Measurements from ENCODE around the genes SUMO2, MRPS7 and SLC25A19.

DNA sequence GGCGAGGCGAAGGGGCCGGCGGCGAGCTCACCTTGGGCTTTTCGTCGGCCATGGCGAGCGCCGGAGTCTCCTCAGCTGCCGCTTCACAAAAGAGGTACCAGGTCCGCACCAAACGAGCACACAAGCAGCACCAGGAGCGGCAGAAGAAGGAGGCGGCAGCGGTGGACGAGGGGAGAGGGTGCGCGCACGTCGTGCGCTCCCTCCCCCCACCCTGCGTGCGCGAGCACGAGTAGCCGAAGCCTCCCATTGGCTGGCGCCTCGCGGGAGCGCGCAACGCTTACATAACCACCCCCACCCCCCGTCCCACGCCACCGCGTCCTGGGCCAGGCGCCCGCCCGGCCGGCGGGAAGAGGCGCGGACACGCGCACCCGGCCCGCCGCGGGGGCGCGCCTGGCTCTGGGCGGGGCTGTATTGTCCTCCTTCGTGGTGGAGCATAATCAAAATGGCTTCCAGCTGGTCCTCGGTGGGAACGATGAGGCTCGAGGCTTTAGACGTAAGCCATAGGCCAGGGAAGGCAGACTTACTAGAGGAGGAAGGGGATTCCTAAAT, at the start of gene SUMO2:
SUMO2 (minus strand) TSS at position 177 of the 549 bp plus-strand sequence.
- PRO-cap, 3 experiments: peak in 3 of 3 experiments; most common plus-strand start position 308 of the sequence (in 2); most common minus-strand start position 177 of the sequence (in 3)

GRCh38 chr17:75261806-75263076, at the start of gene MRPS7:
TSS of gene MRPS7 (plus strand) at chr17:75261879.
- PRO-cap, 3 experiments: peak in 1 of 3 experiments; most common plus-strand start chr17:75261906 (in 1)

GRCh38 chr17:75277200-75278096, 6.4 kb upstream of the MIF4GD start:
- PRO-cap, 3 experiments: no peak in any of the 3 experiments

- PRO-cap, 3 experiments: peak in 3 of 3 experiments; most common minus-strand start chr17:75289398 (in 3)
Observed at GRCh38 chr17:75289054-75289495, at the start of gene SLC25A19. TSS of gene SLC25A19 (minus strand) at chr17:75289433.

- PRO-cap, 3 experiments: no peak in any of the 3 experiments
Observed at GRCh38 chr17:75295004-75295464, 5.8 kb upstream of the SLC25A19 start.

DNA sequence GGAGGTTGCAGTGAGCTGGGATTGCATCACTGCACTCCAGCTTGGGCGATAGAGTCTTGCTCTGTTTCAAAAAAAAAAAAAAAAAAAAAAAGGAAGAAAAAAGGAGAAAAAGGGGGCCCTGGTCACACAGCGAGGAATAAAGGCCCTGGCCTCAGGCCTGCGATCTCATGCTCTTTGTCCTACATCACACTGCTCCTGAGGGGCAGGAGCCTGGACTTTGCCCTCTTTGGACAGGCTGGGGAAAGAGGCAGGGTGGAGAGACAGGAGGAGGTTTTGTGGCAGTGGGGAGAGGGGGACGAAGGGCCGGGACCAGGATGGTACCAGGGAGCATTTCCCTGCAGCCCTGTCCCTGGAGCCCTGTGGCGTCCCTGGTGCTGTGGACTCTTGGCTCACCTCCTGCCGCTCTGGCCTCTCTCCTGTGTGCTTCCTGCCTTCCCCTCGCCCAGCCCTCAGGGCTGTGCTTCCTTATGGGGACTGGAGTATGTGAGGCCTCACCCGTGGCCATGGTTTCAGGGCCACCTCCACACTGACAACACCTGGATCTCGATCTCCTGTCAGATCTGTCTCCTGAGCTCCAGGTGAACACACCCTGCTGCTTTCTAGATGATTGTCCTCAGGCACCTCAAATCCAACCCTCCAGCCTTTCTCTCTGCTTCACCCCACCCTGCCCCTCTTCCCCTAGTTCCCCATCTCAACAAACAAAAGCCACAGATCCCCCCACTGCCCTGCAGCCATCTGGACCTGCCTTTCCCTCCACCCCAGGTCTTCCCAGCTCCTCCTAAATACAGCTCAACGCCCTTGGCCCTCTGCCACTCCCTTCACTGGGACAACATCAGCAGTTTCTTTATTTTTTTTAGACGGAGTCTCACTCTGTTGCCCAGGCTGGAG, 20.0 kb upstream of the SLC25A19 start:
- PRO-cap, 3 experiments: peak in 2 of 3 experiments; most common minus-strand start position 406 of the sequence (in 2)

DNA sequence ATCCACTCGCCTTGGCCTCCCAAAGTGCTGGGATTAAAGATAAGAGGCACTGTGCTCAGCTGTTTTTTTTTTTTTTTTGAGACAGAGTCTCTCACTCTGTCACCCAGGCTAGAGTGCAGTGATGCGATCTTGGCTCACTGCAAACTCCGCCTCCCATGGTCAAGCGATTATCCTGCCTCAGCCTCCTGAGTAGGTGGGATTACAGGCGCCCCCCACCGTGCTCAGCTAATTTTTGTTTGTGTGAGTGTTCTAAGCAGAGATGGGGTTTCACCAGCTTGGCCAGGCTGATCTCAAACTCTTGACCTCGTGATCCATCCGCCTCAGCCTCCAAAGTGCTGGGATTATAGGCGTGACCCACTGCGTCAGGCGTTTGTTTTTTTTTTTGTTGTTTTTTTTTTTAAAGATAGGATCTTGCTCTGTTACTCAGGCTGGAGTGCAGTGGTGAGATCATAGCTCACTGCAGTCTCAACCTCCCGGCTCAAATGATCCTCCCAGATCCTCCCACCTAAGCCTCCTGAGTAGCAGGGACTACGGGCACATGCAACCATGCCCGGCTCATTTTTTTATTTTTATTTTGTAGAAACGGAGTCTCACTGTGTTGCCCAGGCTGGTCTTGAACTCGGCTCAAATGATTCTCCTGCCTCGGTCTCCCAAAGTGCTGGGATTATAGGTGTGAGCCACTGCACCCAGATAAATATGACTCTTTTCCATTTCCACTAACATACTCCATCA, 37.2 kb downstream of the GRB2 start:
- PRO-cap, 3 experiments: no peak in any of the 3 experiments

GRCh38 chr17:75440834-75441479, 15.5 kb upstream of the TMEM94 start:
- PRO-cap, 3 experiments: no peak in any of the 3 experiments

DNA sequence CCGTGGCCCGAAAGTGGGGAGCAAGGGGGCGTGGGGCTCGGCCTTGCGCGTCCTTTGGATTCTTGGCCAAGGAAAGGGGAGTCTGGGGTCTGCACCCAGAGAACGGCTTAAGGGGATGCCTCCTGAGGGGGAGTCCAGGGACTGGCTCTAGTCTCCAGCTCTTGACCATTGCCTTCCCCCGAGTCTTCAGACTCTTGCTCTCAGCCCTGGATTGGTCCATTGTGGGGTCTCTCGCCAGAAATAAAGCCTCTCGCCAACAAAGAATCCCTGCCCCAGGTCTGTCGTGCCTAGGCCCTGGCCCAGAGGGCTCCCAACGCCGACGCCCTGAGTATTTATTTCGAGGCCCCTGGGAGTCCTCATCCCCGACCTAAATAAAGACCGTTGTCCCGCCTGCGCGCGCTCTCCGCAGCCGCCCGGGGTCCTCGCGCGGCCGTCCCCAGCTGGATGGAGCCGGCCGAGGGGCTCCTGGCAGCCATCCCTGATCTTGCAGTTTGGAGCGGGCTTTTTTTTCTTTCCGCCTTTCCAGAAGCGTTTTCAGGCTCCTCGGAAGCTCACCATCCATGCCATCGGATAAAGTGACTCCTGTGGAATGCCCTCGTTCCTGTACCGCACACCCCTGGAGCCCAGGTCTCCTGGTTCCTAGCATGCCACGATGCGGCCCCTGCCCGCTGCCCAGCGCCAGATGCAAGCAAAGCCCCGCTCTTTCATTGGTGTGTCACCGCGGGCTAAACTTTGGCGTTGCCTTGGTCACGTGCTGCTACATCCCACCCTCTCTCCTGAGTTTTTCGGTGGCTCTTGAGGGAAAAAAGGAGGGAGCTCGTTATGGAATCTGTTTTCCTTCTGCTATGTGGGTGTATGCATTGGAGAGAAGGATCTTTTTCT, 574 bp downstream of the TMEM94 start:
- PRO-cap, 3 experiments: peak in 3 of 3 experiments; most common minus-strand start position 684 of the sequence (in 3)

DNA sequence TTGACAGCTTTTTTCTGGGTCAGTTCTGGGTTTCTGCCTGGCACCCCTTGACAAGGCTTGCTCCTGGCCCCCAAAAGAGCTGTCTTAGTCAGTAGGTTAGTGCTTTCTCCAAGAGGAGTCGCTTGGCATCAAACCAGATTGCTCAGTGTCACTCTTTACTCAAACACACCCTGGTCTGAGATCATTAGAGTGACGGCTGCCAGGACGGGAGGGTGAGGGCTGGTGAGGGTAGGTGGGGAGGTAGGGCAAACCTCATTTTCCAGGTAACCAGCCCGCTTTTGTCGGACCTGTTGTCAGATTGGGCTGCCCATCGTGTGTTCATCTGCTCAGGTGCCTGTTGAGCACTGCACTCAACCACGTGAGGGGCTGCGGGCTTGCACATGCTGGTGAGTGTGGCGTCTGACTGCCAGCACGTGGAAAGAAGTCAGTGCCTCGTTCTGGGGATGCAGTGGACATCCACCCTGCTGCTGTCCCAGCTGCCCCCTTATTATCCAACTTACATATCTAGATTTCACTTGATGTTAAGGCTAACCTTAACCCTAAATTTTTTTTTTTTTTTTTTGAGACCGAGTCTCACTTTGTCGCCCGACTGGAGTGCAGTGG, 12.5 kb downstream of the TMEM94 start:
- PRO-cap, 3 experiments: peak in 1 of 3 experiments; most common plus-strand start position 187 of the sequence (in 1); most common minus-strand start position 140 of the sequence (in 1)

DNA sequence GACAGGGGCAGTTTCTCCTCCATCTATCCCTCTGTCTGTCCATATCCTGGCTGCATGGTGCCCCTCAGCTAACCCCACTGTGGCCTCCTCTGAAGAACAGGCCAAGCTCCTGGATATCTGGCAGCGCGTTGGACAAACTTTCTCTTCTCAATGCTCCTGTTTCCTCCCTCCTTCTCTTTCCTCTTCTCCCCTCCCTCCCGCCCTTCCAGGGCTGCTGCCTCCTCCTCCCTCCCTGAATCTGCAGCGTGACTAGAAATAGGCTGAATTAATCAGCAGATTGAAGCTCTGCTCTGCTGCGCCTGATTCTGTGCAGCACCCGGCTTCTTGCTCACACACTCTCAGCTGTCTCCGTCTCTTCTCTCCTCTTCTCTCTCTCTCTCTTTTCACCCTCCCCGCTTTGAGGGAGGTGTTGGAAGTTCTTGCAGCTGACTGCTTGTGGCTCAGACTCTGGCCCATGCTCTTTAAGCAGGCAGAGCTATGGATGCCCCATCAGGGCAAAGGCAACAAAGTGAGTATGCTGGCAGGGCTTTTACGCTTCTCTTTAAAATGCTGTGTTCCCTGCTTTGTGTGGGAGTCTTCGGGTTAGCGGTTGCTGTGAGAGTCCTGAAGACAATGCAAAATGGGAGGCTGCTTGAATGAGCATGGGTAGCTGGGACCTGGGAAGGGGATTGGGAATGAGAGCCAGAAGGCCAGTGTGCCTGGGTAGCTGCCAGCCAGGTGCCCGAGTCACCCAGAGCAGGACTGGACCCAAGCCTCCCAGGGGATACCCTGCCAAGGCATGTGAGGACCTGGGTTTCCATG, 20.0 kb downstream of the TMEM94 start:
- PRO-cap, 3 experiments: peak in 1 of 3 experiments; most common plus-strand start position 302 of the sequence (in 1); most common minus-strand start position 152 of the sequence (in 1)

DNA sequence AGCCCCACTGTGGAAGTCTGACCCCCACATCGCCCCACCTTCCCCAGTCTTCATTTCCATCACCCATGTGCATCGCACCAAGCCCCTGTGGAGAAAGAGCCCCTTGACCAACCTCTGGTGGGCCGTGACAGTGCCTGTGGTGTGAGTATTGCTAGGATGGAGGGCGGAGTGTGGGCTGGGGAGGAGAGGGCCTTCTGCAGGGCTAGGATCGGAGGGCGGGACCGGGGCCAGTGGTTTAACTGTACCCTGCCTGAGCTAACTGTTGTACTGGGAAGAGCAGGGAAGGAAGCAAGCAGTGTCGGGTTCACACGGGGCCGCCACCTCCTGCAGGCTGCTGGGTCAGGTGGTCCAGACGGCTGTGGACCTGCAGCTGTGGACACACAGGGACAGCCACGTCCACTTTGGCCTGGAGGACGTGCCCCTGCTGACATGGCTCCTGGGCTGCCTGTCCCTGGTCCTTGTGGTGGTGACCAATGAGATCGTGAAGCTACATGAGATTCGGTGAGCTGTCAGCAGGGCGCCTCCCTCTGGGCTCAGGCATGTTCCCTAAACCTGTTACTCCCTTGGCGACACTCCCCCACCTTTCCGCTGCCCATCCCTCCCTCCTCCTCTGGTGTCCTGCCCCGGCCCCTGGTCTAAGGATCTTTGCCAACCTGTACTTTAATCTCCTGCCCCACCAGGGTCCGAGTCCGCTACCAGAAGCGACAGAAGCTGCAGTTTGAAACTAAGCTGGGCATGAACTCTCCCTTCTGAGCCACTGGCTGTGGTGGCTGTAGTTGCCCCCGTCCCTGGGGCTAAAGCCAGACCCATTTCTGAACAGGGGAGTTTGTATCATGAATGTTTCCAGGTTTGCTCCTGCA, 16.5 kb downstream of the CASKIN2 start:
- PRO-cap, 3 experiments: no peak in any of the 3 experiments

GRCh38 chr17:75525868-75526668, 571 bp downstream of the LLGL2 start:
- PRO-cap, 3 experiments: no peak in any of the 3 experiments

DNA sequence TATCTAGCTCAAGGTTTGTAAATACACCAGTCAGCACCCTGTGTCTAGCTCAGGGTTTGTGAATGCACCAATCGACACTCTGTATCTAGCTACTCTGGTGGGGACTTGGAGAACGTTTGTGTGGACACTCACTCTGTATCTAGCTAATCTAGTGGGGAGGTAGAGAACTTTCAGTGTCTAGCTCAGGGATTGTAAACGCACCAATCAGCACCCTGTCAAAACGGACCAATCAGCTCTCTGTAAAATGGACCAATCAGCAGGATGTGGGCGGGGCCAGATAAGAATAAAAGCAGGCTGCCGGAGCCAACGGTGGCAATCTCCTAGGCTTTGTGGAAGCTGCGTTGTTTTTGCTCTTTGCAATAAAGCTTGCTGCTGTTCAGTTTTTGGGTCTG, 6.6 kb upstream of the MYO15B start:
- PRO-cap, 3 experiments: peak in 3 of 3 experiments; most common plus-strand start position 312 of the sequence (in 3)

GRCh38 chr17:75616213-75616922, 16.9 kb upstream of the SMIM5 start:
- PRO-cap, 3 experiments: no peak in any of the 3 experiments

- PRO-cap, 3 experiments: no peak in any of the 3 experiments
Observed at GRCh38 chr17:75636222-75636824, 3.1 kb downstream of the SMIM5 start.

DNA sequence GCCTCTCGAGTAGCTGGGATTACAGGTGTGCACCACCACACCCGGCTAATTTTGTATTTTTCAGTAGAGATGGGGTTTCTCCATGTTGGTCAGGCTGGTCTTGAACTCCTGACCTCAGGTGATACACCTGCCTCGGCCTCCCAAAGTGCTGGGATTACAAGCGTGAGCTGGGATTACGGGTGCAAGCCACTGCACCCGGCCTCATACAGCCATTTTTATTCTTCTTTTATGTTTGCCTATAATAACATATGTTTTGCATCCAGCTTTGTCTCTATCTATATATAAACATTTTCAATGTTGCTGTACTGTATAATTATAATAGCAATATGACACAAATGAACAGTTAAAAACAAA, 15.1 kb downstream of the SAP30BP start:
- PRO-cap, 3 experiments: no peak in any of the 3 experiments

- PRO-cap, 3 experiments: no peak in any of the 3 experiments
Observed at GRCh38 chr17:75808713-75809419, 24.3 kb downstream of the UNK start.

GRCh38 chr17:75809799-75810250, 25.2 kb downstream of the UNK start:
- PRO-cap, 3 experiments: no peak in any of the 3 experiments

DNA sequence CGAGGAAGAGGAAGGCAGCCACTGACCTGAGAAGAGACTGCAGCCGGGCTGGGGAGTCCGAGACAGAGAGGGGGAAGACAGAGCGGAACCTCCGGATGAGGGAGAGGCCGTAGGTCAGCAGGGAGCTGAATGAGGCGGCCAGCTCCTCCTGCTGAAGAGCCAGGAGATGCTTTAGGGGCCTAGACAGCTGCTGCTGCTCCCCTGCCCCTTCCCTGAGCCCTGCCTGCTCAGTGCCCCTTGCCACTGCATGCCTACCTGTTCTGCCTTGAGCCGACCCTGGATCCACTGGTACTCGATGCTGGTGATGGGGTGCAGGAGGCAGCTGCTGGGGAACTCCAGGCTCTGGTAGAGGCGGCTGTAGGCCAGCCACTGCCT, 7.7 kb downstream of the UNC13D start:
- PRO-cap, 3 experiments: no peak in any of the 3 experiments

Data from Metastatic Breast Carcinoma in the Ovary (tissue), 3 donors.